Aortic smooth muscle cell (primary cell): ENCODE results near the gene COQ8A.

GRCh38 chr1:226658068-226659363, 80.6 kb downstream of the ITPKB start:
- RRBS: 77% methylated on average over 4 of the region's 27 CpGs

DNA sequence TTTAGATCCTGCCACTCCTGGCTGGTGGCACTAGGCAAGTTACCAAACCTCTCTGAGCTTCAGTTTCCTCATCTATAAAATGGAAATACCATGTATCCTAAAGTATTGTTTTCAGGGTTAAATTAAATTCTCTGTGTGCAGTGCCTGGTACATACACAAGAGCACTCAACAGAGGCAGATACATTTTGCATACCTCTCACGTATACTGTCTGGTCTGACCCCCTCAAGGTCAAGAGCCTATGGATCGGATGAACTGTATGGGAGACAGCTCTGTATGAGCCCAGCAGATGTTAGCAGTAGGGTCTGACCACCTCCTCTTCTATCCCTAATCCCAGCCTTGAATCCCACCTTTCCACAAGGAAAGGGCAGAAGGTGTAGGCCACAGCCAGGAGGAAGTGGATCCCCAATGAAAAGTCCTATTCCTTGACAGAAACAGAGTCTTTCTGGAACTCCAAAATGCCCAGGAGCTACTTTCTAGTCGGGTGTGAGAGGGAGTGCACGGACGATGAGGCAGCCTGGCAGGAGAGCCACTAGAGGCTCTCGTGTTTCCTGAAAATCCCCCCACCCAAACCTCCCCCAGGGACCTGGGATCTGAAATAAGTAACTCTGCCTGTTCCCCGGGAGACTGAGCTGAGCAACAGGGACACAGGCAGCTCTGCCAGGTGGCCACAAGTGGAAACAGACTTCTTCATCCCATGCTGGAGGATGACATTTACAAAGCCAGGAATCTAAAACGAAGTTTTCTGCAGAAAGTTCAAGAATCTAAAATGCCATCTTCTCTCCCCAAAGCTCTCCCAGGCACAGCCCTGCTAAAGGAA, 77.3 kb downstream of the ITPKB start:
- RRBS: no CpG with 5 or more reads among the region's 8 CpGs

DNA sequence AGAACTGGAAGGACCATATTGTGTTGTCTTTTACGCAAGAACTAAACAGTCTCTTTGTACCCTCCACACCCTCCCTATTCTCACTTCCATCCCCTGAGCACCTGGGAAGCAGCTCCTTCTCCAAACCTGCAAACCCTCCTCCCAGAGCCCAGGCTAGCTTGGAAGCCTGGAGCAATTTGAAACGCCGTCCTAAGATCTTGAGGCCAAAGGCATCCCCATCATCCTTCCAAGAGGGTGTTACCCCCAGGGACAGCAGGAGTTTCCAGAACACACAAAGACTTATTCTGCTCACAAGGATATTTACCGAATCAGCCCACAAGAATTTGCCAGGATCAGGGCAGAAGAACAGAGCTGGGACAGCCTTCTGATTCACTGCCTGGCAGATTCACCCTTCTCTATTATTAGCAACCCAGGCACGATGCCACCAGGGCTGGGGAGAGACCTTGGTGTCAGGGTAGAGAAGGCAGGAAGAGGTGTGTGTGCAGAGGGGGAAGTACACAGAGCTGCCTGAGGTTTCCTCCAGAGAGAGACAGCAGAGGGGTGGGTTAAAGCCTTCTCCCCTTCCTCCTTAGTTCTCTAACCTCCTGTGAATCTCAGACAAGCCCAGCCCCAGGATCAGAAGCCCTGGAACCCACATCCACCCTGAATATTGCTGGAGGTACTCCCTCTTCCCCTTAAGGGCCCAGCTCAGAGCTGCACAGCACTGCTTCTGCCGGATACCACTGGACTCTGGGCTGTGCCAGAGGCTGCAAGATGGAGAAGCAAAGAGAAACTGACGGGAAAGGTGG, 62.0 kb downstream of the ITPKB start:
- RRBS: no CpG with 5 or more reads among the region's 7 CpGs

DNA sequence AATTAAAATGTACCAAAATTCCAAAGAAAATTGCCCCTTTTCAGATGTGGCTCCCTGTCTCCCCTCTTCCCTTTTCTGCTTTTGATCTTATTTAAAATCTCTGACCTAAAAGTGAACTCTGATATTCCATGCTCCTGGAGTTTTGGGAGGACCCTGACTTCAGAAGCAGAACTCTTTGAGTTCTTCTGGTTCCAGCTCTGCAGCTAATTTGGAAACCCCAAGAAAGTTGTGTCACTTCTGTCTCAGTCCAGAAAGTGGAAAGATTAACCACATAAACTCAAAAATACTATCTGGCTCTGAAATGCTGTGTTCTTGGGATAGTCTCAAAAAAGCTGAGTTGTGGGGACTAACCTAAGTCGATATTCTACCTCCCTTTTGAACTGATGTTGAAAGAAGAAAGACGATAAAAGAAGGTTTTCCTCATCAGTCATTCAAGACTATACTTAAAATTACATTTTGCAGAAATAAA, 59.8 kb downstream of the ITPKB start:
- RRBS: no CpG with 5 or more reads among the region's 2 CpGs

DNA sequence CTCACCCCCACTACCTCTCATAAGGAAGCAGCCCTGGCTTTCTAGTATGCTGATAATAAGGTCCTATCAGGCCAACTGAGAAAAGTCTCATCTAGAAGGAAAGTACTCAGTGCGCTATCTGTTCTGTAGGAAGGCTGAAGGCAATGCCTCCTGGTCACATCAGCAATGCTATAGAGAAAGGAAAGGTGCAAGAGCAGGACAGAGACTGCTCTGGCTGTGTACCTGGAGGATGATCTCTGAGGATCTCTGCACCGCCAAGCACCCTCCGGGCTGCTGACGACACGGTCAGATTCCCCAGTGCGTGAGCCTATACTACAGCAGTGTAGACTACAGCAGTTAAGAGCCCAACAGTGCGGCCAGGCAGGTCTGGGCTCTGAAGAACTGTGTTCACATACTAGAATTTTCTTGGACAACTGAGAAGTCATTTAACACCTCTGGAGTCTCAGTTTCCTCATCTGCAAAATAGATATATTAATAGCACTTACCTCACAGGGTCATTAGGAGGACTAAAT, 40.0 kb downstream of the ITPKB start:
- RRBS: no CpG with 5 or more reads among the region's 7 CpGs

DNA sequence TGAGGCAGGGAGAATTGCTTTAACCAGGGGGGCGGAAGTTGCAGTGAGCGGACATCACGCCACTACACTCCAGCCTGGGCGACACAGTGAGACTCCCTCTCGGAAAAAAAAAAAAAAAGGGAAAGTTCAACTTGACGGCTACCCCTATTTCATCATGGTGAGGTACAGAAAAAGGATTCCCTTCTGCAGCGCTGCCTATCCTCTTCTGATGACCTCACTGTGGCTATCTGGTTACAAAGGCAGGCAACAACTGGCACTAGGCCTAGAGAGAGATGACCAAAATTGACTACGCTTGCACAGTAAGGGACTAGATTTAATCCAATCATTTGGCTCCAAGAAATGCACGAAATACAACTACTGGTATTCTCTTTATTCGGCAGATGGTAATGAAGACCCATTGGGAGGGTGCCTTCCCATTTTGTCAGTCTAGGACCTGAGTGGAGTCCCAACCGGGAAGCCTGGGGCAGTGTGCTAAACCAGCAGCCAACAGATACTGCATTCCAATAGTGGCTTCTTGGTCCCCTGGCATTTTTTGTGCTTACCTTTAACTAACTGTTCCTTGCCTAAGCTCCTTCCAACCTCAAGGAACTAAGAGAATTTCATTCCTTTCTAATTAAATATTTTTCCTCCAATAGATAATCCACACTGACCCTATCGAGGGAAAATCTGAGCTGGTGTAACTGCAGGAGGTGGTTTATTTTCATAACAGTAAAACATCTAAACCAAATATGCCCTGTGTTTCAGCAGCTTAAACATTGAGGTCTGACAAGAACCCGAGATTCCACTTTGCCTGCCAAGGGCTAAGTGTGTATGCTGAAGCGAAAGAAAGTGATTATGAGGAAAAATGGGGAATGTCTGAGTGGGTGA, 36.6 kb downstream of the ITPKB start:
- RRBS: no CpG with 5 or more reads among the region's 14 CpGs

DNA sequence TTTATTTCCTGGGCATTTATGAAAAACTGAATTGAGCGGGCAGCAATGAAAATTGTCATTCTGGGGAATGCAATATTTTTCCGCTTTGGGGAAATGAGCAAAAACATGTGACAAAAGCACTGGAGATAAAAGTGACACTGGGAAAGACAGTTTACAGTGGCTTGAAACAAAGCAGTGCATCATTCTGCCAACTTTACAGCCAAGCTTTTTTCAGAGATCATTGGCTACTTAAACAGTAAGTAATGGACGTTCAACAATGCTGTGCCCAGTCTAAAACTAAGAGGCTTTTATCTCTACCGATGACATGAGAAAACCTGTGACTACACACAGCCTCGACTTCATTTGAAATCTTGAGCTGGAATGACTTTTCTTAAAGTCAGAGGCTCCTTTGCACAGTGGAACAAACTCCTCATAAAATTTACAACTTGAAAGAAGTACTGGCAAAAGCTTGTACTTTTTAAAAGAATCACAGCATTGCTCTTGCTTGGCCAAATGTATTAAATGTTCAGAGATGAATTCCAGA, 34.5 kb downstream of the ITPKB start:
- RRBS: no CpG with 5 or more reads among the region's 5 CpGs

DNA sequence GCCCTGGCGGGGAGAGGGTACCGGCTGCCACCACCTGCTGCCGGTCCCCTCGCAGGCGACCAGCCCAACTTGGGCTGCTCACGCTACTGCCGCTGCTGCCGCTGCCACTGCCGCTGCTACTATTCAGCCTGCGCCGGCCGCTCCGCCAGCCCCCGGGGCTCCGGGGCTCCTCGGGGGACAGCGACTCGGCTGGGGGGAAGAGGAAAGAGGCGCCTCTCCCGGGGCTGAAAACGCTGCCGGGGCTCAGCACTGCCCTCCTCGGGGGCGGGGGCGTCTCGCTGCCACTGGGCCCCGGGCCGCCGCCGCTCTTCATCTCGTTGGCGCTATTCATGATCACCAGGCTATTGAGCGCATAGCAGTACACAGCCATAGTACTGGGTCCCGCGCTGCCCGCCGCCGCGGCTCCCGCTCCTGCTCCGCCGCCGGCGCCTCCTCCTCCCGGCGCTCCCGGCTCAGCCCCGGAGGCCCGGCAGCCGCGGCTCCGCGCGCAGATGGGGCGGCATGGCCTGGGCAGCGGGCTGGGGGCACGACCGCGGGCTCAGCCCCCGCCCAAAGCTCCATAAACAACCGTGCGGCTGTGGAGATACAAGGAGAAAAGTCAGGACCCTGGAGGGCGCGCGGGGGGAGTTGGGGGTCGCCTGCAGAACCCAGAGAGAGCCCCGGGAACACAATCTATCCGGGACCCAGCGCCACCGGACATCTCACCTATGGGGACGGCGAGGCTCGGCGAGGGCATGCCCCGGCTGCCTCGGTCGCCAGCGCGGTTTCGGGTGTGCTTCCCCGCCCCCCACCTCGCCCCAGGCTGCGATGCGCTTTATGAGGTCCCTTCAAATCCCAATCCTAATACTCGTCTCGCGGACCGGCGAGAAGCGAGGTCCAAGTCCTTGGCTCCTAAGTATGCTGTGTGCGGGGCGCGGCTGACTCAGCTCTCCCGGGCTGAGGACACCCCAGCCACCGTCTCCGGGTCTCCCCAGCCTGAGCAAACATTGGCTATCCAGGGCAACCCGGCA, 1.7 kb downstream of the ITPKB start:
- RRBS: 6% methylated on average over 40 of the region's 97 CpGs

GRCh38 chr1:226814649-226814998, 55.8 kb upstream of the PSEN2 start:
- RRBS: no CpG with 5 or more reads among the region's 2 CpGs

GRCh38 chr1:226821249-226821847, 49.1 kb upstream of the PSEN2 start:
- RRBS: no CpG with 5 or more reads among the region's 5 CpGs

DNA sequence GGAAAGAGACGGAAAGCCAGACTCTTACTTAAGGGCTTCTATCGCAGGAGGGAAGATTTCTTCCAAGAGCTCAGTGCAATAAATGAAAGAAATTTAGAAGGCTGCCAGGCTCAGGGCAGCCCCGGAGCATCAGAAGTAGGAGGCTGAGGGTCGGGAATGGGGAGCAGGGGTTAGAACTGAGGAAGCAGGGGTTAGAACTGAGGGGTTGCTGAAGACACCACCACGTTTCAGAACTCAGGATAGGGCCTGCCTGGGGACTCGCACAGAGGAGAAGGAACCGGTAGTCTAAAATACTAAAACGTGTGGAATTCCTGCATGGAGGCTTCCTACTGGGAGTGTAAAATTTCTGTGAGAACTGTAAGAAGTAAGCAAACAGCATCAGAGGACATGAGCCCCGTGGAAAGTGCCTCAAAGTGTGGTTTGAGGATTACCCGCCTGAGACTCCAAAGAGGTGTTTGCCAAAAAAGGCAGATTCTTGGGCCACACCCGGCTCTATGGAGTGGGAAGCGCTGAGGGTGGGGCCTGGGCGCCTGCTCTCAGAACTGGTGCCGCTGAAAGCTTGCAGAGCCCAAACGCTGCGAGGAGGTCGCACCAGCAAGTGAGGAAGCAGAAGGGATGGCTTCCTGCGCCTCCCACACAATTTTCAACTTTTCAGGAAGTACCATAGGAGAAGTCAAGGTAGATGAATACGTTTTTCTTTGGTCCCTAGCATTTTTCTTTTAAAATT, 43.1 kb upstream of the PSEN2 start:
- RRBS: no CpG with 5 or more reads among the region's 19 CpGs

DNA sequence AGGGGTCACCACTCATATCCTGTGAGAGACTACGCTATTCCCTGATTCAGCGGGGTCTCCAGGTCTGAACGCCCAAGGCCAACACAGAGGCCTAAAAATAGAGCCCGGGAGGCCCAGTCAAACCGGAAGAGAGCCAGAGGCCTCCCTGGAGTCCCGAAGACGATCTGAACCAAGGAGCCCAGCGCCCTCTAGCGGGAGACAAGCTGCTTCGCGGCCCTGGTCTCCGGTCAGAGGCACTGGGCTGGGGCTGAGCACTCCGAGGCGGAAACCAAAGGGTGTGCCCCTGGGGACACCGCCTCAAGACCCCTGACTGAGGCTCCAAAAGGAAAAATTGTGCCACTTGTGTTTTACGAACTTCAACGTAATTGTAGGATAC, 42.4 kb upstream of the PSEN2 start:
- RRBS: under 1% methylated on average over 6 of the region's 17 CpGs

GRCh38 chr1:226938976-226940107, 752 bp upstream of the COQ8A start:
- RRBS: under 1% methylated on average over 21 of the region's 66 CpGs

DNA sequence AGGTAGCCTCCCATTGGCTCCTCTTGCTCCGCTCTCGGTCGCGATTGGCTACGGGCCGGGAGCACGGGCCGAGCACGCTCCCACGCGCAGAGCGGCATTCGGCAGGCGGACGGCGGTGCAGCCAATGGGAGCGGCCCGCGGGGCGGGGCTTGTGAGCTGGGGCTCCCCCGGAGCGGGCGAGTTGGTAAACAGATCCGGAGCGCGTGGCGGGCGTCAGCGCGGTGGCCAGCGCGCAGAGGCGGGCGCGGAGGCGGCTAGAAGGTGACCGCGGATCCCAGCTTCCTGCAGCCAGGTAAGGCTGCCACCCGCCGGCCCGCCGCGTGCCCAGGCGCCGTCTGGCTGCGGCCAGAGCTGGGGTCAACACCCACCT, at the start of gene COQ8A:
TSS of gene COQ8A (plus strand) at position 187 of the 370 bp plus-strand sequence.
- RRBS: 1% methylated on average over 25 of the region's 46 CpGs

DNA sequence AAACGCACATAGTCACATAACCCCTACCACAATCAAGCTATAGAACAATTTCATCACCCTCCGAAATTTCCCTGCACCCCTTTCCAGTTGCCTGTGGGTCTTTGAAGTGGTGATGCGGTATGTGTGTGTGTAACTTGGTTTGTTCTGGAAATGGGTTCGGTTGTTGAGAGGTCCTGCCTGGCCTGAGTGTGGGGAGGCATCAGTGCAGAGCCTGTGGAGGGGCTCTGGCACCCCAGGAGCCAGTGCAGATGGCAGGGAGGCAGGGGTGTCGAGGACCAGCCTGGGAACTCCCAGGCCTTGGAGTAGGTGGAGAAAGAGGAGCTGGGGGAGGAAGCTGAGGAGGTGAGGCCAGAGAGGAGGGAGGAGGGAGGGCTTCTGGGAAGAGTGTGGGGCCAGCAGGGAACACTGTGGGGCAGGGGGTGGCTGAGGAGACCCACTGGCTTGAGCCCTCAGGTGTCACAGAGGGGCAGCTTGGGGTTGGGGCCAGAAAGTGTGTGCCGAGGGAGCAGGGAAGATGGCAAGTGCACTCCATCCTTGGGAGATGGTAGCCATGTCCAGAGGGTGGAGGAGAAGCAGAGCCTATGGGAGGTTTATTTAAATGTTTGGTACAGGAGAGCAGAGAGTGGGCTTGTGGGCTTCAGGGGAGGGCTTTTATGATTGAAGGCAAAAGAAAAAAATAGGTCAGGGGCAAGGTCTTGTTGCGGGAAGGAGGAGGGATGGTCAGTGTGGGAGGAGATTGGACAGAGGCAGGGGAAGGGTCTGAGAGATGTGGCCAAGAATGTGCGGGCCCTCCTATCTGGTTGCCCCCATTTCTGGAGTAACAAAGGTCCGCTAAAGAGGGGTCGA, 3.9 kb downstream of the COQ8A start:
- RRBS: no CpG with 5 or more reads among the region's 10 CpGs

DNA sequence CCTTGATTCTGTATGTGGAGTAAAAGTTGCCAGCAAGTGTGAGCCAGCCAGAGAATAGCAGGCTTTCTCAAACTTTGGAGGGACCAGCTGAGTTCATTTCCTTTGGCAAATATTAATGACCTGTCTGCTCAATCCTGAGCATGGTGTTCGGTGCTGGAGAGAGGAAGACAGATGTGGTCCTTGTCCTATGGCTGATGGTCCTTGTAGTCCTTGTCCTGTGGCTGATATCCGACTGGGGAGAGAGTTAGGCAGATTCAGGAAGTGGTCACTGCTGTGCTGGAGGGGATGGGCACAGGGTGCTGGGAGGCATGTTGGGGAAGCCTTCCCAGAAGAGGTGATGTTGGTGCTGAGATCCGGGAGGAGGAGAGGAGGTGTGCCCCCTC, 14.5 kb downstream of the COQ8A start:
- RRBS: no CpG with 5 or more reads among the region's 3 CpGs

DNA sequence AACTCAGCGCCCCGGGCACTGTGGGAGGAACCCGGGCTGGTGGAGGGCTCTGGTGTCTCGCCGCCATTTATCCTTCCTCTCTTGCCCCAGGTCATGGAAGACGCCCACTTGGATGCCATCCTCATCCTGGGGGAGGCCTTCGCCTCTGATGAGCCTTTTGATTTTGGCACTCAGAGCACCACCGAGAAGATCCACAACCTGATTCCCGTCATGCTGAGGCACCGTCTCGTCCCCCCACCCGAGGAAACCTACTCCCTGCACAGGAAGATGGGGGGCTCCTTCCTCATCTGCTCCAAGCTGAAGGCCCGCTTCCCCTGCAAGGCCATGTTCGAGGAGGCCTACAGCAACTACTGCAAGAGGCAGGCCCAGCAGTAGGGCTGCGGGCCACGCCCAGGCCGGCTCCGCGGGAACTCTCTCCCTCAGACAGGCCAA, 46.3 kb downstream of the COQ8A start:
- RRBS: 98% methylated on average over 2 of the region's 19 CpGs

- RRBS: no CpG with 5 or more reads among the region's 1 CpG
Observed at GRCh38 chr1:227299089-227299487, 19.2 kb downstream of the CDC42BPA start.

GRCh38 chr1:227302703-227303733, 15.3 kb downstream of the CDC42BPA start:
- RRBS: no CpG with 5 or more reads among the region's 2 CpGs

GRCh38 chr1:227429486-227430067, 111.3 kb upstream of the CDC42BPA start:
- RRBS: no CpG with 5 or more reads among the region's 11 CpGs